Left lung (tissue), 1 donor: ENCODE measurements around a stretch of chr10.

- PRO-cap = no peak
Observed at GRCh38 chr10:27838723-27838932, 93.0 kb upstream of the MKX start.

GRCh38 chr10:27997868-27998324 lies 983 bp downstream of the ODAD2 start:
- PRO-cap = no peak

GRCh38 chr10:28307214-28307765 lies 4.4 kb upstream of the MPP7 start:
- PRO-cap = unidirectional peak, plus-strand start at chr10:28307466

DNA sequence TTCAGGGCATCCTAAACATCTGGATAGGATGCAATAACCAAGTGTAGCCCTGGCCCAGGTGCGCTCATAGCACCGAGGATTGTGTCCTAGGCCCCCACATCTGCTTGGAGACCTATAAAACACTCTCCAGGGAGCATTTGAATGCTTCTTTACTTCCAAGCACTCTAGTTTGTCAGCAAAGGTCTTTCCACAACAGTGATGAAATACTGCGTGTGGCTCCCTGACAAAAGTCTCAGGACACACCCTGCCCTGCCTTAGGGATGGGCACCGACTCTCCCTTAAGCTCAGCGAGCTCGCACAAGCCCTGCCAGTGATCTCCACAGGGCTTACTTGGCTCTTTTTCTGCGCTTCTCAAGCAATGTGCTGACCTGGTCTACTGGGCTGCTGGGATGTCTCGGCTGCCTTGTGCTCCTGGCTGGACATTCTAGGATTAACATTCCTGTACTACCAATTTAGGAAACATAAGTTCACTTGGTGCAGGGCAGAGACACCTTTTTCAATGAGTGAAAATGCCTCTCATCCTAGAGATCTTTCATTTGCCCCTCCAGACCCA lies 84.3 kb upstream of the MPP7 start:
- PRO-cap = no peak

DNA sequence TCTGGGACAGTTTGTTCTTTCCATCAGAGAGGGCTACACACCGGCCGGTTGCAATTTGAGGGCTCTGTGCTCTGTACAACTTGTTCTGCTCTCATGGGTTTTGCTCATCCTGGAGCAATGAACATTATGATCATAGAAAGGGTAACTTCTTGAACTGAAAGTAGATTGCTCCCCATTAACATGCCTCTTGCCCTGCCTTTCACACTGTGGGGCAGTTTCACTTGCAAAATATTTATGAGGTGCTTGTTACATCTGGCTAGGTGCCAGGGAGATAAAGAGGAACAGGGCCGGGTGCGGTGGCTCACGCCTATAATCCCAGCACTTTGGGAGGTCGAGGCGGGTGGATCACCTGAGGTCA lies 97.3 kb upstream of the MPP7 start:
- PRO-cap = no peak

GRCh38 chr10:28492491-28492937 lies 40.4 kb upstream of the WAC start:
- PRO-cap = no peak

DNA sequence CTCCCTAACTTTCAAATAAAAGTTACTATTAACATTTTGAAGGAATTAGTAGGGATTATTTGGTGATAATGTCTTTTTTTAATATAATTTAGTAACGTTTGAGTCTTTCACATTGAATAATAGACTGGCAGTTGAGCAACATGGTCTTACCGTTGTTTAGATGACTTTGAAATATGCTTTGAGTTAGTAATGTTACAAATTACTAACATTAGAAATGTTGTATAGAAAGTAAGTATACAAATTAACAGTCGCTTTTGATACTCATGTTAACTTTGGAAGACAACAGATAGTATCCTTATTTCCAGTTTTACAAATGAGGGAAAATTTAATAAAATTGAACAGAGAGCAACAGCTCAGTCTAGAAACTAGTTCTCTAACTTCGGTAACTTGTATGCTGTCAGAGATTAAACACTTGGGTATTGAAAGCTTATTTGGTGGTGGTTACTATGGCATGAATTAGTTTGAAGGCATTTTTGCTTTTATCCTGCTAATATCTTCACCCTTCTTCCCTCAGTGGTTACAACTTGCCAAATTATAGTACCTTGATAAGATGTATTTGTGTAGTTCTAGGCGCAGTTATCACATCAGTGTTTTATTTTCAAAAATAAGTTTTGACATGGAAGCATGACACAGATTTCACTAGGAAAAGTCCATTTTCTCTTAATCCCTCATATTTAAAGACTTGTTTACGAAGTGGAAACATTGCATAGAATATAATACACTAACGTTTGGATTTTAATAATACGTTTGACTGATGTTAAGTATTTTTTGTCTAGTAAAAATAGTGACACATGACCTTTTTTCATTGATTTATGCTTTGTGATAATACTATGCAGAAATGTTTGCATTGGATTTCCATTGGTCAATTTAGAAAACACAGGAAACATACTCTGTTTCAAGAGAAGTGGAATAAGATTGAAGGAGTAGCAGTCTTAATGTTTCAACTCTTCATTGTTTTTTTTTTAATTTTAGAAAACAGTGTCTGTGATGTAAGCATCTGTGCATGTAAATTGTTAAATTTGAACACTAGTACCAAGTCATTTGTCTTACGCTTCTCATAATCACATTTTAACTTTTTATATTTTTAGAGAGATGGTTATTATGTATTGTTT lies 7.4 kb downstream of the WAC start:
- PRO-cap = no peak

DNA sequence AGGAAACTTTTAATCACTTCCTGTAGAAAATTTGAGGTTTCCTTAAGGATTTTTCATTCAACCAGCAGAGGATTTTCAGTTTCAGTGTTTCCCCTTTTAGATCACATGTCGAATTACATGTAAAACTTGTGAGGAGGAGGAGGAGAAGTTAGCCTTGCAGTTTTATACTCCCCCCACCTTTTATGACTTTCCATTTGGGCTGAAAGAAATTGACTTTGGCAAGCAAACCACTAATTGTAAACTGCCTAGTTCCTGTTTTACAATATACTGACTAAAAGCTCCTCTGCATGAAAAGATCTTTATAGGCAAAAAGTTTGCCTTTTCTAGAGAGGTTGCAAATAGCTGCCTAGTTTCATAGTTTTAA lies 3.0 kb downstream of the BAMBI start:
- PRO-cap = no peak

- PRO-cap = no peak
Observed at GRCh38 chr10:28743370-28744043, 66.2 kb downstream of the BAMBI start.

- PRO-cap = no peak
Observed at GRCh38 chr10:29057634-29058272, 231.1 kb upstream of the LYZL1 start.

DNA sequence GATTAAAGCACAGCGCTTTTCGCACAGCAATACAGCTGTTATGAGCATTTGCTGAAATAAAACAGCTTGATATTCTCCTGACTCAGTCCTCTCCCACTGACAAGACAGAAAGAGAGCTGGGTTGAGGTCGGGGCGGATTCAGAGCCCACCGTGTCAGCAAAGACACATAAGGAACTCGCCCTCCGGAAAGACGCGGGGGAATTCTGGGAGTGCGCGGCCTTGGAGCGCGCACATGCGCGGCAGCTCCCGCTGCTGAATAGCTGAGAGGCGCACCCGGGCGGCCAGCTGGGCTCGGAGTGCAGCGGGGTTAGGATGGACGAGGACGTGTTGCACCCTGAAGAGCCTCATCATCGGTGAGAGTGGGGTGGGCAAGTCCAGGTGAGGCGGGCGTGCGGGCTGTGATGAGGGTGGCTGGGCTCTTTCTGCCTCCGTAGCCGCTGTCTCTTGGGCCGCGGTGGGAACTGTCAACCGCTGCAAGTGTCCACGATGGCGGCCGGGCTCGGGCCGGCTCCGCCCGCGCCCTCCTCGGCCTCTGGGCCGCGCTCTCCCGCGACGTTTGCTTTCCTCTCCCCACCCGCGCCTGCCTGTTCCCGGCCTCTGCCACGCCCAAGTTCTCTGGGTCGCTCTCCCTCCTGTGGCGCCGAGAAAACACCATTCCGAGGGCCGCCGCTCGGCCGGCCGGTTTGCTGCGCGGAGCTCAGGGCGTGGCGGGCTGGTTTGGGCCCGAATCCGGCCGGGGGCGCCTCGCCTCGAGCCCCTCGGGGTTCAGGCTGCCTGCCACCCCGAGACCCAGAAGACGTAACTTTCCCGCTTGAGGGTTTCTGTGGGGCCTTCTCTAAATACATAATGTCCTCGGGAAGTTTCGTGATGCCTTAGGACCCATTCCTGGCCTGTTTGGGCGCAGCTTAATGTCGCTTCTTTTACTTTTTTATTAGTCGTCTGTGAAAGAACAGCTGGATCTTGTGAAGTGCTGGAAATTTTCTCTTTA lies 120.7 kb downstream of the LYZL1 start:
- PRO-cap = bidirectional peak, plus-strand start at position 284 of the sequence, minus-strand start at position 177 of the sequence; bidirectional peak, plus-strand start at position 654 of the sequence, minus-strand start at position 534 of the sequence

- PRO-cap = no peak
Observed at GRCh38 chr10:29610592-29611247, 24.1 kb downstream of the SVIL start.

DNA sequence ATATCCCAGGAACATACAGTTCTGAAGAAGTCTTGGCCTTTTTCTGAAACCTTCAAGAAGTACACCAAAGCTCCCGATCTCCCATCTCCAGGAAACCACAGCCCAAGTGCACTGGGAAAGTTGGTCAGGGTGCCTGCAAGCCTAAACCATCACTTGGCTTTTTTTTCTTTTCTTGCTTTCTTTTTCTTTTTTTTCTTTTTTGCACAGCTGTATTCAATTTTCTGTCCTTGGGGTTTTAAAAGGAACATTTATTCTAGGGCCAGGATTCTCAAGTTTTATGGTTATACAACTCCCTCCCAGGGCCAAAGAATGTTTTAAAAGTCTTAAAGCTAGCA lies 12.3 kb upstream of the SVIL start:
- PRO-cap = no peak

GRCh38 chr10:29734516-29735573 lies 100.1 kb upstream of the SVIL start:
- PRO-cap = bidirectional peak, plus-strand start at chr10:29735136, minus-strand start at chr10:29735058; bidirectional peak, plus-strand start at chr10:29735511, minus-strand start at chr10:29735323

GRCh38 chr10:29740696-29741335 lies 106.0 kb upstream of the SVIL start:
- PRO-cap = no peak

DNA sequence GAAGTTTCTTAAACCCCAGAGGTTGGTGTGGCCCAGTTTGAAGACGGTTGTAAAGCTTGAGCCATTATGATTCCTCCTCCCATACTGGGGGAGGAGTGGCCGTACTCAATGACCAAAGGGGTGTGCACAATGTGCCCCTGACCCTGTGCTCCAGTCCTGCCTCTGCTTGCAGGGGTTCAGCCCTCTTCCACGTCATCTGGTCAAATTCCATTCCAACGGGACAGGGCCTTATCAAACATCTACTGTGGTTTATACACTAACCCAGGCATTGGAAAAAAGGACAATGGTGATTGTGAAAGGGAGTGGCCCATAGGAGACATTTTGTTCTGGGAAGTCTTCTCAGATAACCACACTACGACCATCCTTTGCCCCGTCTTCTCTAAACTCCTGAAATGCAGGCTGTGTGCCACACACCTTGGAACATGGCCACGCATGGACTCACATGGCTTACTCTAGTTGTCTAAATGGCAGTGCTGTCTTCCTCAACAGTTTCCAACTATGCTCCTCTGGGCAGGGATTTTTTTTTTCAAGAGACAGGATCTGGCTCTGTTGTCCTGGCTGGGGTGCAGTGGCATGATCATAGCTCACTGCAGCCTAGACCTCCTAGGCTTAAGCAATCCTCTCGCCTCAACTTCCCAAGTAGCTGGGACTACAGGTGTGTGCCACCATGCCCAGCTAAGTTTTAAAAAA lies 102.9 kb downstream of the JCAD start:
- PRO-cap = no peak

DNA sequence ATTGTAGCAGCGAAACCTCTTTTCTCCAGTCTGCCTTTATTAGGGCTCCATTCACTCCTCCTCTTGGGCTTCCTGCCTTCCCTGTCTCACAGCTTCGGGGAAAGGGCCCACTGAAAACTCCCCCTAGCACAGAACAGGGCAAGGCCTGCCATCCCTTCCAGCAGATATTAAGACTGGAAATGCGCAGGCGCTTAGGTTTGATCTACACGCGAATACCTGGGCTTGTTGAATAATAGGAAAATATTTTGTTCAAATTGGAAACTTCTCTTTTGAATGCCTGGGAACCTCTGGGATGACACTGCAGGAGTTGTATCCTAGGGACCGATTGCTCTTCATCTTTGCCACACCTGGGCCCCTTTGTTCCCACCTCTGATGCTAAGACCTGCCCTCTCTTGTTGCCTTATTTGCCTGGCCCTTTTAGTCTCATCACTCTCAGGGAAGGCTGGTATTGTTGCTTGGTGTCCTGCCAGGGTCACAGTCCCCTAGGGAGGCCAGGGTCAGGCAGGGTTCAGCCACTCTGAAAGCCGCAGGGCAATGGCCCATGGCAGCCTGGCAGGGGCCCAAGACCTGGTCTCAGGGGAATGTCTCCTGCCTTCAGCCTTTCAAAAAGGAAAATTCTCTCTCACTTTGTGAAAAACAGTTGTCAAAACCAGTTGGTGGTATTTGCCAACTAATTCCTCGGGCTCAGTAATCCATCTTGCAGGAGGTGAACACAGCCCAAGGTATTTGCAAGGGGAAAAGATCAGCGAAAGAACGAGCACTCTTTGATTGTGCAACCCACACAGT lies 101.7 kb downstream of the JCAD start:
- PRO-cap = no peak

- PRO-cap = no peak
Observed at GRCh38 chr10:29976224-29976640, 83.2 kb downstream of the JCAD start.

DNA sequence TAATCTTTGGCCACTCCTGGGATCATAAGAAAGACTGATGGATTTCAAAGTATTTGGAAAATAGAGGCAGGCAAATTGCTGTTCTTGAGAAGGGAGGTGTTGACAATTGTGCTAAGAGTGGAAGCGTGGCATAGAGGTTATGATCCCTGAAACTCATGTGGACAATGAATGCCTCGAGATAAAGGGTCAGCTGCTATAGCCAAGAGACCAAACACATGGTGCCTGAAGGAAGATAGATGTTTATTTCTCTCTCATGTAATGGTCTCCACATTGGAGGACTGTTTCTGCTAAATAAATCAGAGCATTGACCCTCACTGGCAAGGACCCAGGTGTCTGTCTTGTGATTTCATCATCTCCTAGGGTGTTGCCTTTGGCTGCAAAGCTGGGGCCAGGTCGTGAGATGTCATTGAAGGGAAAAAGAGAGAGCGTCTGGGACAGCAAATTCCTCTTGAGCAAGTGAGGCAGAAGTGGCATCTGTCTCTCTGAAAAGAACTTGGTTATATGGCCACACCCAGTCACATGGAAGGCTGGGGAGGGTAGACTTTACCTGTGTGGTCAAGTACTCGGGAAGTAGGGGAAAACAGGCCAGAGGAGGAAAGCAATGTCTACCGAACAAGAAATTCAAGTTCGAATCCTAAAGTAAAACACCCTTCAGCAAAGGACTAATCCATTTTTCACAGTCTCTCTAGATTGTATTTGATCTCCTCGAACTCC lies 64.5 kb downstream of the JCAD start:
- PRO-cap = no peak

GRCh38 chr10:30000232-30000676 lies 59.1 kb downstream of the JCAD start:
- PRO-cap = no peak